LHCN-M2 (cell line): ENCODE measurements around the gene C16orf95.

DNA sequence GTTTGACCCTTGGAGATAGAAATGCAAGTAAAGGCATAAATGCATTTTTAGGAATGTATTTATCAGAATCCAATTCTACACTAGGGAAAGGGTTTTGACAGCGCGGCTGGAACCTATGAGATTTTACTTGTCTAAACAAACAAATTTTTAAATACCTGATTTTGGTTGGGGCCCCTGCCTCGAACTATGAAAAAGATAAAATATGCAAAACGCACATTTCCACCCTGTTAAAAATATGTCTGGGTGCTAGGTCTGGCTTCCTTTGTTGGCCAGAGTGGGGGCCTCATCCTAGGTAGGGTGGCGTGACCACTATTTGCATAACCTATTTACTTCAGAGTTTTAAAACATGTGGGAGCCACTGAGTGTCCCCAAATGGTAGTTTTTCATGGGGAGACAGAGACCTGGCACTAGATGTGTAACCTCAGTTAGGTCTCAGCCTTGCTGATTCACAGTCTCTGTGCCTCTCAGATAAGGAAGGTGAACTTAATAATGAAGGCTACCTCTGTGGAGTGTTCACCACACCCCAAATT is 103.1 kb downstream of the IRF8 start:
- RAMPAGE, long total RNA: no peak

DNA sequence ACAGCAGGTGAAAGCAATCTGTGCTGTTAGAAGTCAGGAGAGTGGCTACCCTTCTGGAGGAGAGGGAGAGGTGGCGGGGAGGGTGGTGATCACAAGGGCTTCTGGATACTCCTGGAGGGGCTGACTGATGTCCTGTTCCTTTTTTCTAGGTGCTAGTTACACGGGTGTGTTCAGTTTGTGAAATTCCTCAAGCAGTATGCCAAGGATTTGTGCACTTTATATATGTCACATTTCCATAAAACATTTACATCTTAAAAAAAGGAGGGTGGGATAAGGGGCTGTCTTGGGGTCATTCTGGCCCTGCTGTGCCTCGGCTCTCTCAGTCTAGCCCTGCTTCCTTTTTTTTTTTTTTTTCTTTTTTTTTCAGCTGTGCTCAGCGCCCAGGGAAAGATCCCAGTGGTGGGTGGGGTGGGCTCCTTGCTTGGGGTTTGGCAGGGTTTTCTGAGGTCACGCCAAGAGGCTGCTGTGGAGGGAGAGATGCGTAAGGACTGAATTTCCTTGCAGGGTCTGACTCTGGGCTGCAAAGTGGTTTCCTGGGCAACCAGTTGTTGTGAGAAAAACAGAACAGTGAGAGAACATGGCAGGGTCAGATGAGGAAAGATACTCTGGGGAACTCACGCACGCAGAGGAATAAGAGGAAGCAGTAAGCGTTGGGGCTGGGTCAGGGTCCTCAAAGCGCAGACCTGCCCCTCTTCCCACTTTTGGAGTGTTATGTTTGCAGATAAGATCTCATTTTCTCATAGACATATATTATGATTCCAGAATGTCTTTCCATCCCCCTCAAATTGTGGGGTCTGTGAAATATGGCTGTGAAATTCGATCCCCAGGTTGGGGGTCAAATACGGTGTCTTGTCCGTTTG is 119.4 kb downstream of the IRF8 start:
- RAMPAGE, long total RNA: no peak

DNA sequence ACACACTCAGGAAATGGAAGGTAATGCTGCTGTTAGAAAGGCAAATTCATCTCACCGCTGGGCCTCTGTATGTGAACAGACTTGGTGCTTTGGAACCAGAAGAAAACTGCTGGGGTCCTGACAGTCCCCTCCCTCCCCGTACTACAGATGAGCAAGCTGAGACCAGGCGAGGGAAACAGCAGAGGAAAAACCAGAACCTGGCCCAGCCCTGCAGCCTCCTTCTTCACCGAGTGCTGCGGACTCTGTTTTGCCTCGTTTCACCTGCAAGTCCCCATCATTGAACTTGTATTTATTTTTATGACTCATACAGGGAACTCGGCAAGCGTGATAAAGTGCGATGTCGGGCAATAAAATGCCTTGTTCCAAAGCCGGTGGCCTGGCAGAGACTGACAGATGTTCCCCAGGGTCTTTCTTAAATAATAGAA is 128.4 kb downstream of the IRF8 start:
- RAMPAGE, long total RNA: no peak

DNA sequence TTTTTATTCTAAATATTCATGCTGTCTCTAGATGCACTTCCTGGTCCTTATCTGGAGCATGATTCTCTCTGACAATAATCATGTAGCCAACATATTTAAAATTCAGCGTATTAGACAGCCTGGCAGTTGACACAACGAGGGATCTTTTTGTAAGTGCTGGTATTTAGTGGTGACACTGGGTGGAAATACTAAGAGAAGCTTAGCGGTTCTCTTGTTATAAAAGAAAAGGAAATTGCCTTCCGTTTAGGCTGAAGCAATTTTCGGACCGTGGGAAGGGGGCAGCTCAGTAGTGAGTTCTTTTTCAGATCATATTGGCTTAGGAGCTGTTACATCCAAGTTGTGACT is 295.5 kb downstream of the IRF8 start:
- RAMPAGE, long total RNA: no peak

- RAMPAGE, long total RNA: no peak
Measured at GRCh38 chr16:86199224-86199623, 300.3 kb downstream of the IRF8 start.

- RAMPAGE, long total RNA: no peak
Measured at GRCh38 chr16:86286905-86287749, 223.2 kb upstream of the FOXF1 start.

DNA sequence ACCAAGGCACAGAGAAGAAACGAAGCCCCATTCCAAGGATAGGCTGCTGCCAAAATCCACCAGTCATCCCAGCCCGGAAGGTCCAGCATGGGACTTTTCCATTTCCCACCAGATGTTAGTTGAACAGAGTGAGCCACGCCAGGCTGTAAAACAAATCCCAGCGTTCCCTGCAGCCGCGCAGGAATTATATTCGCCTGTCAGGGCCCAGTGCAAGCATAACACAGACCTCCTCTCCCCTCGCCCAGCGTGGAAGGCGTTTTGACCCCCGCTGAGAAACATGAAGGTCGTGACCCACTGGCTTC is 212.2 kb upstream of the FOXF1 start:
- RAMPAGE, long total RNA: no peak

DNA sequence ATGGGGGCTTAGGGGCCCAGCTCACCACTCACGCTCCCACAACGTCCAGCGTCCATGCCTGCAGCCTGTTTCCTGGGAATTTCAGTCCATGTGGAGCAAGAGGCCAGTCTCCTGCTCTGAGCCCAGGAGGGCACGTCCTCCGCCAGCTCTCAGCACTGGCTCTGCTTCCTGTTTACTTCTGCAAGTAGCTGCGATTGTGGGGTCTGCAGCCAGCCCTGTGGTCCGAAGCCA is 209.3 kb upstream of the FOXF1 start:
- RAMPAGE, long total RNA: no peak

DNA sequence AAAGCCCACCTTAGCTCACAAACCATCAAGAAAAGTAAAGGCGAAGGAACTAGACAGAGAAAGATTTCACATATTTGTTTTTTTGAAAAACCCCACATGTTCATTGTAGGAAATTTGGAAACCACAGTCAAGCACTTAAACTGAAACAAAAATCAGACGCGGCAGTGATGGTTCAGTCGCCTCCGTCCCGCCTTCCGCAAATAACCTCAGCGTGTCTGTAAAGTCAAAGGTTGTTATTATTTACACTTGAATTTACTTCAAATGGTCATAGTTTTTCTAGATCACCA is 144.5 kb upstream of the FOXF1 start:
- RAMPAGE, long total RNA: no peak

- RAMPAGE, long total RNA: no peak
Measured at GRCh38 chr16:86501565-86502020, 8.7 kb upstream of the FOXF1 start.

DNA sequence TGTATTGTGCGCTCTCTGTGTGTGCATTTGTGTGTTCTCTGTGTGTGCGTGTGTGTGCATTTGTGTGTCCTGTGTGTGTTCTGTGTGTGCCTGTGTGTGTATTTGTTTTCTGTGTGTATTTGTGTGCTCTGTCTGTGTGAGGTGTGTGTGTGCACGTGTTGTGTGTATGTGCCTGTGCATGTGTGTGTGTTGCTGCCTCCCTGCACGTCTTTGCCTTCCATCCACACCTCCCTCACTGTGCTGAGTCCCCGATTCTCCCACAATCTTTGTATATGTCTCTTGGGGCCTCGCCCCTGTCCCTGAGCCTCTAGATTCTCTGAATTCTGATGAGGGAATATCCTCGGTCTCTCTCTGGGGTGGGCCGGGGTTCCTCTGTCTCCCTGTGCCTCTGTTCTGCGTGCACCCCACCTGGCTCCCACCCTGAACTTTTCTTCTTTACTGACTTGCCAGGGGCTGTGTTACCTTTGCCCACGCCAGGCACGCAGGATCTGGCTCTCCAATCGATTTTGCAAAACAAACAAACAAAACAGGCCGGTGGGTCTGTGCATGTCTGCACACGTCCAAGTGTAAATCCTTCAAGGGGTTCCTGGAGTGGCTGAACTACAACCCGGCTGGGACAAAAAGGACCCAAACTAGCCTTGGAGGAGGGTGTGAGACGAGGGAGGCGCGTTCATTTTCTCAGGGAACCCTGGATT is 8.2 kb upstream of the FOXF1 start:
- RAMPAGE, long total RNA: no peak

DNA sequence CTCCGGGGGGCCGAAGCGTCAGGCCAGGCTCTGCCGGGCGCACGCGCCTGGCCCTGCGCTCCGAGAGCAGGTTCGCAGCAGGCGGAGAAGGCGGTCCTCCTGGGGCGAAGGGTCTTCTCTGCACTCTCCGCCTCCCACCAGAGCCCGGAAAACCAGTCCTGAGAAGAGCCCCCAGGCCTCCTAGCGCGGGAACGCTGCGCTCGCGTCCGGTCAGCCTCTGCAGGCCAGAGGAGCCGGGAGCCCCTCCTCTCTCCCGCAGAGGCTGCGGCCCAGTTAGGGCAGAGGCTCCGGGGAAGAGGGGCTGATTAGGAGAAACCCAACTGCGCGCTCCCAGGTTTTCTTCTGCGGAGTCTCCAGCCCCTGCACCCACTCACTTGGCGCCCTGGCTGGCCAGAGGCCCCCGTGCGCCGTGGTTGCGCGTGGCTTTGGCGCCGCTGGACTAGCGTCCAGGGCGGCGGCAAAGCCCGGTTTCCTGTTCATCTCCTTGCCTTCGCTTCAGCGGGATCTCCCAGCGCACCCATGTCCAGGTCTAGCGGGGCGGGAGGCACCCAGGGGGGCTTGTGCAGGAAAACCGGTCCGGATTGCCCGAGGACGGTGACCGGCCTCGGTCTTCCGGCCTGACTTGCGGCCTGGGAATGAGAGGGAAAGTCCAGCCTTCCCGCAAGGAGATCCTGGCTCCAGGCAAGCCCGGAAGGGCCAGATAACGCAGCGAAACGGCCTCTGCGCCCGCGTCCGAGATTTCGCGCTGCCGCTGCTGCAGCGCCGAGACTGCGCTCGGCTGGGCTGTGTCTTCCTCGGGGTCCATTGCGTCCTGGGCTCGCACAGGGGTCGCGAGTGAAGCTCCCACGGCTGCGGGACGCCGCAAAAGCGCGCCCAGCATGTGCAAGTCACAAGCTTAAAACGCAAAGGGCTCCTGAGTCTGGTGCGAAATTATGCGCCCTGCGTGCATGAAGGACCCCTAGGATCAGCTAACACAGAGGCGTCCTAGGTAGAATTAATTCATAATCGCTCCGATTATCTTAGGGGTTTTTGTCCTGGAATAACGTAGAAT is 5.5 kb downstream of the FOXF1 start:
- RAMPAGE, long total RNA: no peak

- RAMPAGE, long total RNA: no peak
Measured at GRCh38 chr16:86571255-86572081, 4.8 kb downstream of the FOXC2 start.

DNA sequence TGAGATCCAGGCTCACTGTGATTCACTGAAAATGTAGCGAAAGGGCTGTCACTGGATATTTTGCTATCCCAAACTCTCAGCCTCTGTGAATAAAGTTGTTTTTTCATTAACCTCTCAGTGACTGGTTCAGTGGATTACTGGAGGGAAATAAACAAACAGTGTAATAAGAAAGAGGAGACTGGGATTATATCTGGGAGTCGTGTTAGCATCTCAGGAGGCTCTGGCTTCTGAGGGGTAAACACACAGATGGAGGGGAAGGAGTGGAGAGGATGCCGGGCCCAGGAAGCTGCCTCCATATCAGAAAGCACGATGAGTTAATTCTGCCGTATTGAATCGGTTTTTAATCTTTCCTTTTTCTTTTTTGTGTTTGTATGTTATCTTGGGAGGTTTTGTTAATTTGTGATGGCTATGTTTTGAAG is 3.2 kb downstream of the FOXL1 start:
- RAMPAGE, long total RNA: no peak

DNA sequence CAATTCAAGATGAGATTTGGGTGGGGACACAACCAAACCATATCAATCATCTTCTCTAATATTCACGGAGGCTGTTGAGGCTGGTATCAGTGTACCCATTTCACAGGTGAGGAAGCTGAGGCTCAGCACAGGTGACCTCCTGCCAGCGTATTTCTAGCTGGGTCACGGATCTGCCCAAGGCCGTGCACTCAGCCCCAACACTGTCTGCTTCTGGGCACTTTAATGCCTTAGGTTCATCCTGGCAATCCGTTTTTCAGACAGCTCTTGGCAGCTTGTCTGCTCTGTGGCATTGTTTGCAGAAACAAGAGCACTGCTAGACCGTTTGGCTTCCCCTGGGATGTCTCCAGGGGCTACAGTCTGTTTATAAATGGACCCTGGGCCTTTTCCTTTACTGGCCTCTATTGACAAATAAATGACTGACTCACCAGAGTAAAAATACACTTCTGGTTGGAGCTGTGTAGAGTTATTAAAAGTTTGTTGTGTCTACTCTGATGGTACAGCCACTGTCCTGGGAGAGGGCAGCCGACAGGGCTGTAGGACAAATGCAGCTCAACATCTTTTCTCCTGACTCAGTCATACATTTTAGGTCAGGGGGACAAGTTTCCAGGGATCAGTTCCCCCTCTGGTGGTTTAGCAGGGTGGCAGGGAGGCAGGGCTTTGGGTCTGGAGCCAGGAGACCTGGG is 29.8 kb downstream of the FOXL1 start:
- RAMPAGE, long total RNA: no peak

GRCh38 chr16:87178061-87178643 is 139.0 kb downstream of the C16orf95 start:
- RAMPAGE, long total RNA: no peak

- RAMPAGE, long total RNA: no peak
Measured at GRCh38 chr16:87317146-87318126, at the start of gene C16orf95. Gene C16orf95, minus strand, starts transcription at chr16:87317392.

- RAMPAGE, long total RNA: no peak
Measured at GRCh38 chr16:87329592-87330515, 12.7 kb upstream of the C16orf95 start.

DNA sequence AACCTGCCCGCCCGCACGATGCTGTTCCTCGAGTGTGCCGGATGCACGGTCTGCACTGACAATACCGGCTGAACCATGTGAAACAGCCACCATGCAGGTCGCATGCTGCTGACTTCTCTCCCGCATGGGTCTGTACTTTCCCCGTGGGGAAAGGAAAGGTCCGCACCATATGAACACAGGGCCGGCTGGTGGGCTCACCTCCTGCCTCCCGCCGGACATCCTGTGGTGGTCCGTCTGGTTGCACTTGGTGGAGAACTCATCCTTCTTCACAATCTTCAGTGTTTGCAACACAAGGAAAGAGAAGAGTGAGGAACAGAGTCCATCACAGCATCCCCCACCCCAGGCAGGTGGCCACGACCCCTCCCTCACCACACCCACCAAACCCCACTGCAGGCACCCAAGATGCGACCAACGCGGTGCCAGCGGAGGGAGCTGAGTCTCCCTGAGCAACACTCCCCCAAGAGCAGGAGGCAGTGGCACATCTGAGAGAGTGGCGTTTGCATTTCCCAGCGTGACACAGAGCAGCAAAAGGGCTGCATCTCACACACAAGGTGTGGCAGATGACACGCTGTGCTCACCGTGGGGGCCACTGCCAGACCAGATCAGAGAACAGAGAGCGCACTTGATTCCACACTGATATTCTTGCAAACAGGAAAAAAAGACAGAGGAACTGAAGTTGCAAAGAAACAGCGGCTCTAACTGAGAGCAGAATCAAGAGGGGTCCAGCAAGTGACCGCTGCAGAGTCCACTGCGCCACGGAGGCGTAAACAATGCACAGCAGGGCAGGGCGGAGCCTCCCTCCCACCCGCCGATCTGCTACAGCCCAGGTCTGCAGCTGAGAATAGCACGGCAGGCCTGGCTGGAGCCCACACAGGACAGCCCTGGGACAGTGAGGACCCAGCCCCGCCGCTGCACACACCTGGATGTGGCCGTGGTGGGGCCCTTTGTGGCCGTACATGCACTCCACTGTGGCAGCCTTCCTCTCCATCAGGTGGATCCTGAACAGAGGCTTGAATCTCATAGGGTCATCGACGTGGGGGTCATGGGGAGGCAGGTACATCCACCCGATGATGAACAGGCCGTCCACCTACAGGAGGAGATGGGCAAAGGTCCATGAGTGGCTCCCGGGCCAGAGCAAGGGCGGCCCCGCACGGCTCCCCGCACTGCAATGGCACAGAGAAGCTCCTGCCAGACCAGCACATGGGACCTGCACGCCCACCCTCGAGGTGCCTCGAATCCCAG is 25.9 kb upstream of the C16orf95 start:
- RAMPAGE, long total RNA: no peak

- RAMPAGE, long total RNA: no peak
Measured at GRCh38 chr16:87363770-87364782, 19.5 kb downstream of the FBXO31 start.